ENCODE results near the genes ARHGEF39, FAM221B and RECK.

- PRO-cap = no peak
- RAMPAGE, long total RNA, 4 experiments = no peak in any of the 4 experiments
These were observed 27.2 kb downstream of the RUSC2 start for GRCh38 chr9:35517037-35517632.

DNA sequence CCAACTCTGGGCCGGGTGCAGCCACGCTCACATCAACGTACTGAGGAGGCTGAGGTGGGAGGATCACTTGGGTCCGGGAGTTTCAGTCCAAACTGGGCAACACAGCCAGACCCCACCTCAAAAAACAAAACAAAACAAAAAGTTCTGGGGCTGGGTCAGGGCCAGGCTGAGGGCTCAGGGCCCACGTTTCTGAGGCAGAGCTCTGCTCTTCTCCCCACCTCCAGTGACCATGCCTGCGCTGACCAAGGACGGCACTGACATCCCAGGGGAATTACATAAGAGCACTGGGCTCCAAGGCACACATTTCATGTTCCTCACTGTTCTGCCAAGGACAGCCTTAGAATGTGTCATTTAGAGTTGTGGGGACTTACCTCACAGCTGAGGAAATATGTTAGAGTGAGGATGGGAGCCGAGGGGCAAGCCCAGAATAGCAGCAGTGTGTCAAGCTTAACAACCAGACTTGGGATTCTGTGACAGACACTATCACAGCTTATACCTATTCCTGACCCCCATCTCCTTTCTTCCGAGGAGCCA lies 1.0 kb upstream of the FAM166B start:
- PRO-cap = no peak
- RAMPAGE, long total RNA, 4 experiments = no peak in any of the 4 experiments

GRCh38 chr9:35605676-35606470 lies 811 bp downstream of the TESK1 start:
- PRO-cap = no peak
- RAMPAGE, long total RNA, 4 experiments = no peak in any of the 4 experiments

GRCh38 chr9:35664870-35665618 lies at the start of gene ARHGEF39:
Gene ARHGEF39, minus strand, starts transcription at chr9:35665195.
- PRO-cap = bidirectional peak, plus-strand start at chr9:35665348, minus-strand start at chr9:35665192
- RAMPAGE, long total RNA, 4 experiments = no peak in any of the 4 experiments

DNA sequence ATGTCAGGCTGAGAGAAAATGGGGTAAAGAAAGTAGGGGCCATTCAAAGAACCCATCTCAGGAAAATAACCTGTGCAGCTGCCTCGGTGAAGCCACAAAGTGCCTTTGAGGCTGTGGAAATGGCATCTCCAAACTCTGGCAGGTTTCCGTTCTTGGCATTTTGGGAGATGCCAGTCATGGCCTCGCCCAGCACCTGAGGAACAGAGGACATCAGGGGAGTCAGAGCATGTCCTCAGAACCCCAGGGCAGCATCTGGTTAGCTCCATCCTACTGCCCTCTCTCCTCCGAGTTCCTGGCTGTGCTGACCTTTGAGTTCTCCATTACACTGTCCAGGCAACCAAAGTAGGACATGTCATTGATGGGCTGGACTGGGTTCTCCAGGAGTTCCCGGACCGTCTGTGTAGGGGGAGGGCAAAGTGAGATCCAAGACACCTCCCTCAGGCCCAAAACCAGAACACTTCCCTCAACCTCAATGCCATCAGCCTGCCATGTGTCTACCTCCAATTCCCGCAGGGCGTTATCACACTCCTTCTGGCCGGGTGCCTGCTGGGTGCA lies 20.8 kb upstream of the TPM2 start:
- PRO-cap = no peak
- RAMPAGE, long total RNA, 4 experiments = no peak in any of the 4 experiments

GRCh38 chr9:35721898-35722297 lies 10.1 kb downstream of the TLN1 start:
- PRO-cap = no peak
- RAMPAGE, long total RNA, 4 experiments = no peak in any of the 4 experiments

DNA sequence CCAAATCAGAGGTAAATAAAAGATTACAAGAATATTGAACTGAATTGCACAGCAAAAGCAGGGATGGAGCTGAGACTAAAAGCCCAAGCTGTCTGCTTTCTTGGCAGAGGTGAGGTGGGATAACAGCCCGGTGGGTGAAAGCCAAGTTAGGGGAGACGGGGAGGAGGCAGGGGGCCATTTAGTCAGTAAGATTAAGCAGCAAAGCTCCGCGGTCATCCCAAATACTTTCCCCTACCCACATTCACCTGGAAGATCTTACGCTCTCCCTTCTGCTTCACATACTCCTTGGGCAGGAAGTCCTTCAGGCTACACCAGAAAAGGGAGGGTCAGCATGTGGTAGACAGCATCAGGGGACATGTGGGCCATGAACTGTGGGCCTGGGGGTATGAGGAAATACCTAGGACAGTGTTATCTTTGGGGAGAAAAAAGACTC lies 9.4 kb downstream of the TLN1 start:
- PRO-cap = no peak
- RAMPAGE, long total RNA, 4 experiments = no peak in any of the 4 experiments

DNA sequence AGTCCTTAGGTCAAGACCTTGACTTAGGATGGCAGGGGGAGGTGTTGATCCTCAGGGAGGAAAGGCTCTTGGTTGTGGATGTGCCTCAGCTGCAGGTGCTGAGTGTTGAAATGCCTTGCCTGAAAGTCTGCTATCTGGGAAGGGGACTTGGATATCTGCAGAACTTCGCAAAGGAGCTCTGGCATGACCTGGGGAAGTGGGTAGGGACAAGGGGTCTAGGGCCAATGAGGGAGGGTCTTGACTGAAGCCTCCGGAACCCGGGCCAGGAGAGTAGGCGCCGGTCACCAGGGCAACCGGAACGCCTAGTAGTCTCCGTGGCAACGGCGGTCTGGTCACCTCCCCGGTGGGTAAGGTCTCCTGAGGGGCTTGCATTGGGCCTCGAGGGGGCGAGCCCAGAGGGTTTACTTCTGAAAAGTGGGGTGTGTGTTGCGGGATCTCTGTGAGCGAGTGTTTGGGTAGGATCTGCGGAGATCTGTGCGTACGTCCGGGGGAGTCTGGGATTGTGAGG lies at the start of gene FAM221B:
Gene FAM221B, minus strand, starts transcription at position 243 of the 508 bp plus-strand sequence.
- PRO-cap = no peak
- RAMPAGE, long total RNA, 4 experiments = no peak in any of the 4 experiments

- PRO-cap = no peak
- RAMPAGE, long total RNA, 4 experiments = no peak in any of the 4 experiments
These were observed 5.3 kb downstream of the TMEM8B start for GRCh38 chr9:35834331-35834750.

DNA sequence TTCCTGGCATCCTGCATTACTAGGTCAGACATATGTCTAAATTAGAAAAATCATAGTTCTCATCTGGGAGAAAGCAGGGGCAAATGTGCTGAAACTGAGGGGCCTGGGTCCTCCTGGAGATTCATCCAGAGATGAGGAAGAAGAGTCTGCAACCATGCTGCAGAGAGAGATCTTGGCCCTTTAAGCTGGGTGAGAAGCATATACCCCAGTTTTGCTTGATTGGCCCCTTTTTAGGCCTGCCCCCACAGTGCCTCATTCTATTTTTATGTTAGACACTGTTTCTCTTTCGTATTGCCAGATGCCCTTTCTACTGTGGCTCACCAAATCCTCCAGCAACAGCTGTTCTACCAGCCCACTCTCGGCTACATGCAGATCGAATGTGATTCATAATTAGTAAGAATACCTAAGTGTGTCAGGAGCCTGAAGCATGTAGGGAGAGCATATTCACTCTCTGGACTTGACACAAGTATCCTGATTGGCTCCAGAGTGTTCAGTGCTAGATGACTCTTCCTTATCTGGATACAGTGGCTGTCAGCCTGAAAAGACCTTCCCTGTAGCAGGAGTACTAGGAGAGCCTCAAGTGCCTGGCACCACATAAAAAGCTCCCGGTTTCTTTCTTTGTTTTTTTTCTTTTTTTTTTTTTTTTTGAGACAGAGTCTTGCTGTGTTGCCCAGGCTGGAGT lies 19.2 kb downstream of the TMEM8B start:
- PRO-cap = bidirectional peak, plus-strand start at position 503 of the sequence, minus-strand start at position 381 of the sequence
- RAMPAGE, long total RNA, 4 experiments = no peak in any of the 4 experiments

- PRO-cap = no peak
- RAMPAGE, long total RNA, 4 experiments = no peak in any of the 4 experiments
These were observed 6.2 kb downstream of the OR2S2 start for GRCh38 chr9:35951705-35952227.

DNA sequence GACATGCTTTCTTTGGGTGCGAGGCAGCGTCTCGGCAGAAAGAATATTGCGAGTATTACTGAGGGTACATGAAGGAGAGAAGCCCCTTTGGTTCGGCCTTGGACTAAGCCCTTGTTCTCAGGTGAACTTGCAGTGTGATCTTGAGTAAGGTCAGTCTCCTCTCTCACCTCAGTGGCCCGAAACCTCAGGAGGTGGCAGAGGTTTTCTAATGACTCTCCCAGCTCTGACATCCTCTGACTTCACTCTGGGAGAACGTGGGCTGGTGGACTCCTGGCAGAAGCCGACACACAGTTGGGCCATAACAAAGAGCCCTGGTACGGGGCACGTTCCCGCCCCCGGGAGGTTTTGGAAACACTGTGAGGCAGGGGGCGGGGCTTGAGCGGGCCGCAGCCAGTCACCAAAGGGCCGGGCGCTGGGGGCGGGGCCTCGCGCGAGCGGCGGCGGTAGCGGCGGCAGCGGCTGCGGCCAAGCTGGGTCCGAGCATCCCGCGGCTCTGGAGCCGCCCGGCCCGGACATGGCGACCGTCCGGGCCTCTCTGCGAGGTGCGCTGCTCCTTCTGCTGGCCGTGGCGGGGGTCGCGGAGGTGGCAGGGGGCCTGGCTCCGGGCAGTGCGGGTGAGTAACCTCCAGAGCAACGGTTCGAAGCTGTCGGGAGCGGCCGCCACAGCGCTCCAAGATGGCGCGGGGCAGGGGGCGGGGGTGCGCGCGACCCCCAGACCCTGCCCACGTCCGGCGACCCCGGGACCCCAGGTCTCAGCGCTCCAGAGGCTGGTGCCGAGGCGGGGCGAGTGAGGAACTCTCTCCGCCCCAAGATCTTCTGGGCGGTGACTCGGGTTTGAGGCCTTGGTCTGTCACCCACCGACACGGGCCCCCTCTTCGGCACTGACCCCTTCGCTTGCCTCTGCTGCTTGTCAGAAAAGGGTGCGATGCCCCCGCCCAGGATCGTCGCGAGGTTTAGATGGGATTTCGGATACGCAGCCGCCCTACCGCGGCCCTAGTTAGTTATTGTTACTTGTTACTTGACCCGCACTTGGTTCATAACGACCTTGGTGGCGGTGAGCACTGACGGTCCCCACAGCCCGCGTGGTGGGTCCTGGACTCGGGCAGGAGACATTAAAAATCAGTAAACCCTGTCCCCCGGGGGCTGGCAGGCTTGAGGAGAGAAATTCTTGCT lies at the start of gene RECK:
Gene RECK, plus strand, starts transcription at position 429 of the 1,173 bp plus-strand sequence.
- PRO-cap = bidirectional peak, plus-strand start at position 455 of the sequence, minus-strand start at position 246 of the sequence; bidirectional peak, plus-strand start at position 1,037 of the sequence, minus-strand start at position 883 of the sequence
- RAMPAGE, long total RNA, 4 experiments = start-site peak on the plus strand in 3 of 4 experiments, centred at positions 467 to 469 of the sequence, 113 to 915 reads per replicate

DNA sequence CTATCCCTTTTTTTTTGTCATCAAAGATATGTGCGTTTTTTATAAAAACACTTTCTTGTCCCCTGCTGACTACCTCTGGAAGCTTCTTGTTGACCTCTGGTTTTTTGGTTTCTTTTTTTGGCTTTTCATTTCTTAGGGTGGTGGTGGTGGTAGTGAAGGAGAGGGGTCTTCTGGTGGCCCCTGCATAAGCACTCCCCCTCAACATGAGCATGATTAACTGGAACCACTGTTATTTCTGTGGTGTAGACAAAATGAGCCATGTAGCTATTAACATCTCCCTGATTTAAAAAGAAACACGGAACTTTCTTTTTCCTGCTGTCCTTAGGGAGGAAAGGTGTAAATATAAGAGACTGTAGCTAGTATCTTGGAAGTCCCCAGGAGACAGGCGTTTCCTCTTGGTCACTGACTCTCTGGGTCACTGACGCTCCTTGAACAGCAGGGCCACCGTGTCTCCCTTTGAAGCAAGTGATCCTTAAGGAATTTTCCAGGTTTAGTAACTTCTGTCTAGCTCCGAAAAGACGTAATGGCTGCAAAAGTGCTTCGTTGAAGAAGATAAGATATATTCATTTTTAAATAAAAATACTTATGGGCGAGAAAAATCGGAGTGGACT lies 881 bp upstream of the CLTA start:
- PRO-cap = no peak
- RAMPAGE, long total RNA, 4 experiments = no peak in any of the 4 experiments

- PRO-cap = no peak
- RAMPAGE, long total RNA, 4 experiments = no peak in any of the 4 experiments
These were observed 18.6 kb upstream of the GNE start for GRCh38 chr9:36276808-36277277.

DNA sequence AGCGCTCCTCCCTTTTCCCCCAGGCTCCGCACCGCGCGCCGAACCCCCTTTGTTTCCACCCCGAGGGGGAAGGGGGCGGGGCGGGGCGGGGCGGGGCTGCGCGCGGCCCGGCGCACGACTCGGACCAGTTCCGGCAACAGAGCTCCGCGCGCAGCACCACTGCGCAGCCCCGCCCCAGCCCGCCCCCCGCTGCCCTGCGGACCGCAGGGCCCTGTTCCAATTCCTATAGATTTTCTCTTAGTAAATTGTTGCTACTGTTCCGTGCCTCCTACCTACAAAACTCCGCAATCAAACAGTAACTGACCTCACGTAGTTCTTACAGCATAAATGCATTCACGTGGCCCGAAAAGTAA lies 1.0 kb upstream of the RNF38 start:
- PRO-cap = bidirectional peak, plus-strand start at position 172 of the sequence, minus-strand start at position 129 of the sequence
- RAMPAGE, long total RNA, 4 experiments = start-site peak on the minus strand in 2 of 4 experiments, centred at positions 56 to 70 of the sequence, 30 to 89 reads per replicate

DNA sequence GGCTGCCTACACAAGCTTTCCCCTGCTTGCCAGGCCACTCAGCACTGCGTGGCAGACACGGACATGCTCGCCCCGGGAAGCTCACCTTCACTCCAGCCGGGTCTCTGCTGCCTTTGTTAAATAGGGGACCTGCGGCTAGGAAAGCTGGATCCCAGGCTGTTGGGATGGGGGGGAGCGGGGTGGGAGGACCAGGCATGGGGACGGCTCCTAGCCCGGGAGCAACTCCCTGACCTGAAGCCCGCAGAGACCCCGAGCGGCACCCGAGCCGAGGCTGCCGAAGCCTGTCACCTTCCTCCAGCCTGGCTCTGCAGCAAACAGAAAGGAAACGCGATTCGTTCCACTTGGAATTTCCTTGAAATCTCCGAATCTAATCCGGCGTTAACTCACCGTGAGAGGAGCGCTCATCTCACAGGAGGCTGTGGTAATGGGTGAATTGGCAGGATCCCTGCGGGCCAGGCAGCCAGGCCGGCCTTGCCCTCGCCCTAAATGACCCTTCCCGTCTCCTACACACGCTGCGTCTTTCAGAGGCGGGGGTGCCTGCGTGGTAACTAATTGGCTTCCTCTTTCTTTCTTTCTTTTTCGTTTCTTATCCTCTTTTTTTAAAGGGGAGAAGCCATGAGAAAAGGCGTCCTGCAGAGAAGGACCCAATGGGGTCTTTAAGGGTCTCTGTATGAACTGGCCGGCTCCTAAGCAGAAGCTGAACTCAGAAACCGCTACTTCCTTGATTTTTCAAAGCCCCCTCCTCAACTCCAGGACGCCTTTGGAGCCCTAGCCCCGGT lies 8.6 kb downstream of the PAX5 start:
- PRO-cap = no peak
- RAMPAGE, long total RNA, 4 experiments = no peak in any of the 4 experiments

DNA sequence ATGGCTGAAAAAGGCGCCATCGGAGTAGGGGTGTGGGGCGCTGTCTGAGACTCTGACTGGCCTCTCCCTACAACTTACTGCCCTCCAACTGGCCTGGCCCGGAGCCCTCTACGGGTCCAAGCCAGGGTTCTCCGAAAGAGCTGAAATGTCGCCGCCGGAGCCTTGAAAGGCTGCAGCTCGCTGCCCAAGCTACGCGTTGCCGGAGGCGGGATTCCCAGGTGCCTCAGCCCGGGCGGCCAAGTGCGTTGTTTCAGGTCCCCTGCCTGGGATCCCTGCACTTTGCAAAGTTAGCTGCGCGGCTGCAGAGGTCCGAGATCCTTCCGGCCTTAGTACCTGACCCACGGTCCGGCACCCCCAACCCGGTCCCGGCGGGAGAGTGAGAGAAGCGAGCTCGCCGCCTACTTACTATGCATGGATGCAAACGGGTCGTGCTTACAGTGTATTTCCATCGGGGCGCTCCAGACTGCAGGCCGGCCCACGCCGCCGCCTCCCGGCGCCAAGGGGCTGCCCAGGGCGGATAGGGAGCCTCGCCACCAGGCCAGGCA lies 7.9 kb downstream of the PAX5 start:
- PRO-cap = no peak
- RAMPAGE, long total RNA, 4 experiments = no peak in any of the 4 experiments

DNA sequence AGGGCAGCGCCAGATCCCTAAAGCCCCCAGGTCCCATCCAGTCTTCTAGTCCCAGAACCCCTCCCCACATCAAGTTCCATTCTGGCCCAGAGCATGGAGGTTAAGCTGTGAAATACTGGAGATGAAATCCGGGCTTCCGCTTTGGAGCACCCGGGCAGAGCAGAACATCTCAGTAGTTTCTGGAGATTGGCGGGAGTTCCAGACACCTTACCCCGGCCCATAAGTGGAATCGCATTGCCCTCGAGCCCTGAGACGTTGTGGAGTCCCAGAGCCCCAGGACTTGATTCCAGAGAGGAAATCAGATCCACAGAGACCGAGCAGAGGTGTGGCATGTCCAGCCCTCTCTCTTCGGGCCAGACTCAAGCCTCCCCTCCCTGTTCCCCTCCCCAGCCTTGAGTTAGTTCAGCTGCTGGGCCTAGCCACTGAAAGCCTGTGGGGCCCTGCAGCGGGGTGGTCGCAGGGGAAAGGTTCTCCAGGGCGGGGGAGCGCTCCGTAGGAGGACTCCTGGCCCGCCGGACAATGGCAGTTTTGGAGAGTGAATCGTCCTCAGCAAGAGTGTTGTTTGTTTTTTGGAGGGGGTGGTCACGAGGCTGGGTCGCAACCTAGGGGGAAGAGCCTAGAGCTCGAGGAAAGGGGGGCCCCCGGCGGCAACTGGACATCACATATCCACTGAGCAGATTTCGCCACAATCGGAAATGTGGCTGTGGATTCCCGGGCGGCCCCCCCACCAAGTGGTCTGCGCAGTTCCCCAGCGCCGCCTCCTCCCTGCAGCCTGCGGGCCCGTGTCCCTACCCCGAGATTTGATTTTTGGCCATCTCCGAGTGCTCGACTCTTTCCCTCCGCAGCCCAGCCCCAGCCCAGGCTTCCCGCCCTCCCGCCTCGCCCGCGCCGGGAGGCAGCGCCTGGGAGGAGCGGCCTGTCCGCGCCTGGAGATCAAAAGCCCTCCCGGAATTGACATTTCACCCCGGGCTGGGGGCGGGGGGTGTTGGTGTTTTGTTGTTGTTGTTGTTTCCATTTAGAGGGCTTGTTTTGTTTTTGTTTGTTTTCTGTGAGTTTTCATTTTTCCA lies 1.2 kb upstream of the PAX5 start:
- PRO-cap = no peak
- RAMPAGE, long total RNA, 4 experiments = no peak in any of the 4 experiments

GRCh38 chr9:37037632-37038602 lies 3.8 kb upstream of the PAX5 start:
- PRO-cap = no peak
- RAMPAGE, long total RNA, 4 experiments = no peak in any of the 4 experiments

DNA sequence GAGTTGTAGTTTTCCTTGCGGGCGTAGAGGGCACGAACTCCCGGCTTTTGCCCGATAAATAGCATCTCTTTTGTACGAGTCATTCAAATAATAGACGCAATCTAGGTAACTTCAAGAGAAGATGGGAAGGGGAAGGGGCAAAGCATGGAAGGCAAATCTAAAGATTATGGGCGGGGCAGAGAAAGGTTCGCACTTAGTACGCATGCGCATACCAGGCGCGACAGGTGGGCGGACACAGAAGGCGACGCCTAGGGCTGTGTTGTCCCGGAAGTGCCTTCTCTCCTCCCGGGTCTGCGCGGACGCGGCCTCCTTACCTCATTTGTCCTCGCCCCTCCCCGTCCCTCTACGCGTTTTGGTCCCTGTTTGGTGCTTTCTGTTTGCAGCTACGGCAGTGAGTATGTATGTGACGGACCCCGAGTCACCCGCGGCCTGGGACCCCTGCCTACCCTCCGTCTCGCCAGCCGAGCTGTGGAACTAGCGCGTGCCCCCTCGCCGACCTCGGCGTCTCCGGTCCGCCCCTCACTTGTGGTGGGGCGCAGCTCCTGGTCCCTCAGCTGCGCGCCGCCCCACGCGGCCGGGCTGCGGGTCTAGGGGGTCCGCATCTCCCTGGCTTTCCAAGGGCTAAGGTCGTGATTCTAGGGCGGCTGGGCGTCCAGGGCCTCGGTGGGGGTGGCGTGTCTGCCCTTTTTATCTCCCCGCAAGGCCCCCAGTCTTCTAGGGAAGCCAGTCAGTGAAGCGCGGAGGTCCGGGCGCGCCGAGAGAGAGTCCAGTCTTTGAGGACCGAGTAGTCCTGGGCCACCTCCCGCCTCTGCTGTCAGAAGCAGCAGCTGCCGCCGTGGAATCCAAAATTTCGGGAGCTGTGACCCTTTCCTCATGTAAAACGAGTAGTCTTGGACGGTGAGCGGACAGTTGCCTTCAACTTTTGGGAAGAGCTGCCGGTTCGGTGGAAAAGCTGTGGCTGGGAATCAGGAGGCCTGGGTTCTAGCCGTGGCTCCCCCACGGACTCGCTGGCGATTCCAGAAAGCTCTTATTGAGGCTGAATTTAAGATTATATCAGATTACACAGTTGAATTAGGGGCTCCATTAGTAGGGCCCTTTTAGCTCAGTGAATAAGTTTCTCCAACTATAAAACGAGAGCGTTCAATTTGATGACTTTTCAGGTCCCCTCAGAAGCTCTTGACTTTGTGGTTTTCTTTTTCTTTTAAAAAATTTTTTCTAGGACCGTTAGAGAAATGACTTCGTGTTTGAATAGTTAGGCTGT lies 40.3 kb upstream of the ZCCHC7 start:
- PRO-cap = bidirectional peak, plus-strand start at position 235 of the sequence, minus-strand start outside the sequence; unidirectional peak, plus-strand start at position 278 of the sequence; unidirectional peak, plus-strand start at position 376 of the sequence; unidirectional peak, plus-strand start at position 553 of the sequence
- RAMPAGE, long total RNA, 4 experiments = start-site peak on the plus strand in 4 of 4 experiments, centred at positions 276 to 352 of the sequence, 31 to 271 reads per replicate